CD14-positive monocyte (primary cell): ENCODE results near the gene NEDD9.

- CAGE, long polyA plus RNA: no peak
Measured at GRCh38 chr6:9101270-9101649, 665.9 kb upstream of the SLC35B3 start.

DNA sequence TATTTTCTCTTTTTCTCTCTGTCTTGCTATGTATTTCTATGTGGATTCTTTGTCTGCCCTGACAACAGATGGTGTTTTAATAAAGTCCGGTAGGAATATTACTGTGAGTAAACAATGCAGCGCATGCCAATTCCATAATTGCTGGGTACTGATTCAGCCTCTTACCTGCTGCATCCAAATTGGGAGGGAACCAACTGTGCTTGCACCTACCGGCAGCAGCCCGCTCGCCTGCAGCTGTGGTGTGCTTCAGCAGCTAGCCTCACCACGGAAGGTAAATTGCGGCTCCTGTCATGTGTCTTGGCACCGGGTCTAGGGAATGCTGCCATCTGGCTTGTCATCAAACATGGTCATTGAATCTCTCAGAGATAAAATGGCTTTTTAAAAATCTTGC lies 704.8 kb upstream of the SLC35B3 start:
- CAGE, long polyA plus RNA: no peak

- CAGE, long polyA plus RNA: no peak
Measured at GRCh38 chr6:10403540-10404100, 11.3 kb downstream of the TFAP2A start.

DNA sequence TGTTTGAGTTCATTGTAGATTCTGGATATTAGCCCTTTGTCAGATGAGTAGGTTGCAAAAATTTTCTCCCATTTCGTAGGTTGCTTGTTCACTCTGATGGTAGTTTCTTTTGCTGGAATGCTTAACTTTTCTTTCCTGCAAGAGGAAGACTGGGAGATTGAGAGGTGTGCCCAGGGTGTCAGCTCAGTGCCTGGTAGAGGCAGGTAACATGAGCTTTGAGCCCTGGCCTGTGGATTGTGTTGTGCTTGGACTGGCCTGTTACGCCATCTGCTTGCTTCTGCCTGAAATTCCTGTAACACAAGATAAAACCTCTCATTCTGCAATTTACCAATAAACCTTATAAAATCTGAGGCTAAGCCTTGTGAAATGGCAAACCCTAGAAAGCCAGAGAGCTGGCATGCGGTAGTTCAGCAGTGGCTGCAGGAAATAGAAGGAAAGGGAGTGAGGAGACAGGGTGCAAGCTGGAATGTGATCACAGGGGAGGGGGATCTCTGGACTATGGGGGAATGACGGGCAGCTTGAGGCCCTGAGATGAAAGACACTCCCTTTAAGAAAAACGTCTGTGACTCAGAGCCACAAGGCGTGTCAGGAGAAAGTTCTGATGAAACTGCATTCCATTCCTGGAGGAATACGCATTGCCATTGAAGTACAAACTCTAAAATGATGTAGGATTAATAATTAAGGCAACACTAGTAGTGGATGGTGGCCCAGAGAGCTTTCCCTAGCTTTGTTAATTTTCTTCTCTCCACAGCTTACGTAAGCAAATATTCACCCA lies 26.2 kb upstream of the TFAP2A start:
- CAGE, long polyA plus RNA: no peak

GRCh38 chr6:10510675-10511017 lies 10.5 kb upstream of the GCNT2 start:
- CAGE, long polyA plus RNA: no peak

DNA sequence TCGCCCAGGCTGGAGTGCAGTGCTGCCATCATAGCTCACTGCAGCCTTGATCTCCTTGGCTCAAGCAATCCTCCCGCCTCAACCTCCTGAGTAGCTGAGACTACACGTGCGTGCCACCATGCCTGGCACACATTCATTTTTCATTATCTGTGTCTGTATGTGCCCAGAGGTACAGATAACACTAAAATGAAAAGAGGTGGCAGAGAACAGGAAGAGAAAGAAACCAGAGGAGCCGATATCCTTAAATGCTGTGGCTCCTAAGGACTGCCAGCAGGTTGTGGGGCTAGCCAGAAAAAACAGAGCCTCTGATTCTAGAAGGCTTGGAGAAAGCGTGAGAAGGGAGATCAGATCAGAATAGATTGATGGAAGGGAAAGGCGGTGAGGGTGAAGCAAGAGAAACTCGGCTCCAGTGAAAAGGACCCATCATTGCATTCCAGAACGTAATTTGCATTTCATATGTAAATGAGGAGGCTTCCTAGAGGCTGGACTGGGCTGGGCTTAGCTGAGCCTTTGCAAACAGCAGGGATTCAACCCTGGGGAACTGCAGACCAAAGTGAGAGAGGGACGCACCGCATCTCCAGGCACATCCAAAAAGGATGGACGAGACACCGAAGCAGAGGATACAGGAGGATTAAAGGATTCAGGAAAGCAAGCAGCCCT lies 64.2 kb downstream of the GCNT2 start:
- CAGE, long polyA plus RNA: no peak

GRCh38 chr6:10721317-10721832 lies 1.5 kb upstream of the TMEM14C start:
- CAGE, long polyA plus RNA: no peak

GRCh38 chr6:11026177-11026843 lies 17.8 kb downstream of the ELOVL2 start:
- CAGE, long polyA plus RNA: no peak

GRCh38 chr6:11184863-11185803 lies 47.3 kb downstream of the NEDD9 start:
- CAGE, long polyA plus RNA: no peak

- CAGE, long polyA plus RNA: no peak
Measured at GRCh38 chr6:11196211-11197343, 35.9 kb downstream of the NEDD9 start.

GRCh38 chr6:11214204-11215370 lies 17.9 kb downstream of the NEDD9 start:
- CAGE, long polyA plus RNA: no peak

- CAGE, long polyA plus RNA: no peak
Measured at GRCh38 chr6:11218602-11219465, 13.6 kb downstream of the NEDD9 start.

GRCh38 chr6:11221981-11222408 lies 10.5 kb downstream of the NEDD9 start:
- CAGE, long polyA plus RNA: no peak

DNA sequence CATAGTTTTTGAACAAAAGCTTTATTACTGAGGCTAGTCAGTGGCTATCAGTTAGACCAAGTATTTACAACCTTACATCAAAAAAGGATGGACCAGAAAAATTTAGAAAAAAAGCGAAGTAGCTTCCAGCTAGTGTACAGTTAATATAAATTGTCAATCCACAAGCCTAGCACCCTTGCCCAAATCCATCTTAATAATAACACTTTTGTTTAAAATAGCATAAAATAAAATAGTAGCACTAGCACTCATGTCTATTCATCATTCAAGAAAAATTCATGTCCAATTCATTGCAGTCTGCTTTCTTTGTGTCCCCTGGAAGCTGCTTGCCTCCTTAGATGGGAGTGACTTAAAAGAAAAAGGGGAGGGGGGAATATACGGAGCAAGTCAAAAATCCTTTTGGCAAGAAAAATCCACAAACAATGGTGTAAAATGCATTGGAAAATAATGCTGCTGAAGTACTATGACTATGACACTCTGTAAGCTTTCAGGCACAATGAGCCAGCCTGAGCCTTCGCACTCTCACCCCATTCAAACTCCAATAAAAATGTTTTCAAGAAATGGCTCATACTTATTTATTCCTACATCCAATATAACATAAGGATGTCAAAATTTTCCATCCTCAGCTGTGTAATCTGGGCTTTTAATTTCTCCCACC lies 985 bp downstream of the NEDD9 start:
- CAGE, long polyA plus RNA: no peak

DNA sequence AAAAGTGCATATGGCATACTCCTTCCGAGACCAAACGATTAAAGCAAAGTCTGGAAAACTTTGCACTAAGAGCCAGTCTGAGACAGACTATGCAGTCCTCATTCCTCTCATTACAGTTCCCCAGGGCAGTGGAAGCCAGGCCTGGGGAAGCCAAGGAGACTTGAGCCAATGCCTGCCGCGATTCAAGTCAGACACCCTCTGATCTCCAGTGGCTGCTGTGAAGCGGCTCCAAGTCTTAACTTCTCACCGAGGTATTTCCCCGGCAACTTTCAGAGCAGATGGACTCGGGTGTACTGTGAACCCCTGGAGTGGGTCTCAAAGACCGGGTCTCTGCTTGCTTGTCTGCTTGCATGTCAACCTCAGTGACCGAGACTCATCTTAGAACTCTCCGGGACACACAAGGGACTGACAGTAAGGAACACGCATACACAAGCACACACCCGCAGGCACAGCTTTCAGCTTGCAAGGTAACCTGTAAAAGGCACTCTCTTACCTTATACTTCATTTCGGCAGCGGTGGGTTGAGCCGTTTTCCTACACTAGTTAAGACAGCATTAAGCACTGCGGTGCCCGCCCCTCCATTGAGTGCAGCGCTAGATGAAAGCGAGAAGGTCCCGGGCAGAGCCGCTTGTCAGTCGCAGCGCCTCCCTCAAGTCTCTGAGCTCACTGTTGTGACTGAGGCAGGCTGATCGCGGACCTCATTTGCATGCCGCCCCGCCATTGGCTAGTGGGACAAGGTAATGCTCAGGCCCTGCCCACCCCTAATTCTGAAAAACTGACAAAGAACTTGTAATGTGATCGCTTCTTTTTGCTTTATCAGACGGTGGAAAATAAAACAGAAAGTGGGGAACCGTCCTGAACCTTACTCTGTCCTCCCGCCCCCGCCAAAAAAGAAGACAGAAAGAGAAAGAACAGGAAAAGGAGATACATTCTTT lies at the start of gene NEDD9:
Gene NEDD9, minus strand, starts transcription at position 658 of the 934 bp plus-strand sequence.
- CAGE, long polyA plus RNA: no peak

GRCh38 chr6:11233632-11234327 lies 1.3 kb upstream of the NEDD9 start:
- CAGE, long polyA plus RNA: no peak

DNA sequence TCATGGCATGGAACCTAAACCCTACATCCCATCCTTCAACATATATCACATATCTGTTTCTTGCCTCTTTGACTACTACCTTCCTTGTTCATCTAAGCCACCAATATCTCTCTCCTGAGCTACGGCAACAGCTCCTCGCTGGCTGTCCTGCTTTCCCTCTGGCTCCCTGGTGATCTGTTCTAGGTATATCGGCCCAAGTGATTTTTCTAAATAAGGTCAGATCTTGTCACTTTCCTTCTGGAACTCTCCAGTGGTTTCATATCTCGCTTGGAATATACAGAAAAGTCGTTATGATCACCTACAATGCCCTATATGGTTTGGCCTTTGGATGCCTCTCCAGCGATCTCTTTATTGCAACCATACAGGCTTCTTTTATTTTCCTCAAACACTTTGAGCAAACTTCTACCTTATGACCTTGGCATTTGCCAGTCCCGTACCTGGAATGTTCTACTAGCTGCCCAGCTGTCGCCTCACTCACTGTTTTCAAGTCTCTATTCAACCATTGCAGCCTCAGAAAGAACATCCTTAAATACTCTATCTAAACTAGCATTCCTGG lies 50.3 kb upstream of the NEDD9 start:
- CAGE, long polyA plus RNA: no peak

DNA sequence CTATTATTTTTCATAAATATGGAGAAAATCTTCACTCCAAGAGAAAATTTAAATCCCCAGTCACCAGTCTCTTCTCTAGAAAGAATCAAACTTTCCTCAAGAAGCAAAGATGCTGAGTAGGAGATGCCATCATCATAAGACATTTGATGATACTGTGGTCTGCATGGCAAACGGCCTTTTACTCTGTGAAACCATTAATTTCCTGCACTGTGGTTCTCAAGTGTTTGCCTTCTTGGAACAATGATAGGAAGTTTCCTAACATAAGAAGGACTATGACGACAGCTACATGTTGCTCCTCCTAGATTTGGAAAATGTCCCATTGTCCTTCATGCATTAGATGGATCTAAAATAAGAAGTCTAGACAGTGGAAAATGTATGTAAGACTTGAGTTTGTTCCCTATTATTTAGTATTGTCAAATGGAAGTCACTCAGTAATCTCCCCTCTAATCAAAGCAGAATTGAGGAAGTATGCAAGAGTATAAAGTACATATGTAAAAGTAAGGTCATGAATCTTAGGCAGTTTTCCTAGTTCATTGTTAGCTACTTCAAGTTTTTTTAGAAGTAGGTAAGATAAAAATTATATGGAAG lies 98.5 kb upstream of the TMEM170B start:
- CAGE, long polyA plus RNA: no peak

DNA sequence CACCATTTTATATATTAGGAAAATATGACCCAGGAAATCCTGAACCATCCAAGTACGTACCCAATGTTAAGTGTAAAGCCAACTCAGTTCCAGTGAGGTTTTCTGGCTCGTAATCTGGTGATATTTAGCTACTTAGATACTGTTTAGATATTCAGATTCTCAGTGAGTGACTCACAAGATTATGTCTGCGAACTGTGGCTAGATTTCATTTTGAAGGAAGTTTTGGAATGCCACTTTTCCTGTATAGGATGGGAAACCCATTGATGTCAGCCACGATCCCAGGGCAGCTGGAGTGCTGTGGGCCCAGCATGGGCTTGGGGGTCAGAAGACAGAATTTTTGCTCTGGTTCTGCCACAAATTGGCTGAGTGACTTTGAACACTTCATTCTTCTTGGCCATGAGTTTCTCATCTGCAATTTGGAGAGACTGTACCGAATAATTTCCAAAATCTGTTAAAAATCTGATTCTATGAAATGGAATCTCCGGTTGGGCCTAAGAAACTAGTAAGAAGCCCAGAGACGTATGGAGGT lies 76.4 kb downstream of the TMEM170B start:
- CAGE, long polyA plus RNA: no peak

- CAGE, long polyA plus RNA: no peak
Measured at GRCh38 chr6:11774600-11774819, 4.1 kb downstream of the ADTRP start.